ENCODE data around the genes UGT2B11, SMR3A, CXCL3, CXCL2, EREG and PARM1.

- PRO-cap, result no peak
Observed at GRCh38 chr4:68871538-68872305, 55.9 kb downstream of the UGT2B10 start.

DNA sequence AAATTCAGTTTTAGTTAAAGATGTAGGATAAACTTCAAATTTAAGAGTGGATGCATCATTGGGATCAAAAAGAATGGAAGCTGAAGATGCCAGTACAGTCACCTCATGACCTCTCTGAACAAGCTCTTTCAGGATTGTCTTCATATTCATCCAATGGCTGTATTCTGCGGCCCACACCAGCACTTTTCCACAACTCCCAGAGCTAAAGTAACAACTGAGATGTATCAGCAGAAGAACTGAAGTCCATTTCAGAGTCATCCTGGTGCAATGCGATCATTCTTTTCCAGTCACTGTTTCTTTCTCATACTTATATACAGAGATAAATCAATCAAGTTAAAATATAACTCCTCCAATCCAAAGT lies at the start of gene UGT2B11:
Gene UGT2B11, minus strand, starts transcription at position 284 of the 361 bp plus-strand sequence.
- PRO-cap, result no peak

GRCh38 chr4:69726379-69727054 lies 33.9 kb downstream of the SULT1B1 start:
- PRO-cap, result no peak

- PRO-cap, result no peak
Observed at GRCh38 chr4:70360462-70360973, at the start of gene SMR3A. Gene SMR3A (plus strand): TSS chr4:70360760.

DNA sequence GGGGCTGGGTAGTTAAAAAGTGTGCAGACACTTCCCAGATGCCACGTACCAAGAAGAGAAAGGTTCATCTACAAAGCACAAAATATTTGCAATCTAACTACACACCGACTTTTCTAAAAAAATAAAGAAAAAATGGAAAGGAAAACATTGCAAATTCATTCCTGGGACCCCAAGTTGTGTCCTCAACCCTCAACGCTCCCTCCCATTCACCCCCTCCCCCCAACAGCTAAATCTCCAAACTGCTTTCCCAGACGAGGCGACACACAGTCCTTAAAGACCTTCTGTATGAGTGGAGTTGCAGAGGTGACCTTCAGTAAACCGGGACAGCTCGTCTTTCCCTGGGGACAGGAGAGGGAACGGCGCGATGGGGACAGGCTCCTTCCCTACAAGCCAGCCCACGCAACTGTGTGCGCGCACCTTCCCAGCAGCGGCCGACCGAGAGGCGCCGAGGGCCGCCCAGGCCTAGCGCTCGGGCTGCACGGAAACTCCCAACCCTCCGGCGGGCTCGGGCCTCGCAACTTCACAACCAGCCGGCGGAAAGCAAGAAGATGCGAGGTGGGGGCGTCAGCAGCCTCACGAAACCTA lies 1.0 kb downstream of the GRSF1 start:
- PRO-cap, result bidirectional peak, plus-strand start at position 416 of the sequence, minus-strand start at position 433 of the sequence; bidirectional peak, plus-strand start outside the sequence, minus-strand start at position 487 of the sequence

DNA sequence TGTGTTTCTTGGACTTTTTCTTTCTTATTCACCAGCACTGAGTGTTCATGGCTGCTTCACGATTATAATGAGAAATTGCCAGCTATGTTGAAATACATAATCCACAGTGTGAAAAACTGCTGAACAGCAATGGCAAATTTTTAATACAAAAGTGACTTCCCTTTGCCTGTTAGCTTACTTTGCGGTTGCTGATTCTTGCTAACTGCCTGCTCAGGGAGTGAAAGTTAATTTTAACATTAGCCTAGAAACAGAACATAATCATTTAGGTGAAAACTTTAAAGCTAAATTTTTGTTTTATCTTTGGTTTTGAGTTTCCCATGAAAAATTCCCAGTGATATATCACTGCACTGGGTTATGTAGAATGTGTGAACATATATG lies 1.9 kb upstream of the SLC4A4 start:
- PRO-cap, result no peak

DNA sequence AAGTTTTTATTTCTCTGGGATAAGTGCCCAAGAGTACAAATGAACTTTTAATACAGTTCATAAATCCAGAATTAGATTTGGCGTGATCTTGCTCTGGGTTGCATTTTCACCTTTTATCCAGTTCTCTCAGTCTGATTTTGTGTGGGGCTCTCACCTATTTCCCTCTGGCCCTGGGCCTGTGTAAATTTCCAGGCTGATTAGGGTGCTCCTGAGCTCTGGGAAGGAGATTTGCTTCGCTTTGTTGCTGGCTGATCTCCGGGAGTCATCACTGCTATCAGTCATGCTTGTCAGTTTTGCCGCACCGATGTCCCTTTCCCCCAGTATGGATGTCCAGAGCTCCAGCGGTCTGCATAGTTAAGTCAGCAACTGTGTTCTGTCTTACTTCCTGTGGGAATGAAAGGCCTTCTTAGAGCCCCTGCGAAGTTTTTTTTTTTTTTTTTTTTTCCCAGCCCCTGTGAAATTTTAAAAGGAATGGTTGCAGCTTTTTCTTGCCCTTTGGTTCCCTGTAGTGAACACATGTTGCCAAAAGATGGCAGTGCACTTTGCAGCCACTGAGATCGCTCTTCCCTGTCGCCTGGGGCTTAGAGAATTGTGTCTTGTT lies 42.4 kb downstream of the SLC4A4 start:
- PRO-cap, result no peak

DNA sequence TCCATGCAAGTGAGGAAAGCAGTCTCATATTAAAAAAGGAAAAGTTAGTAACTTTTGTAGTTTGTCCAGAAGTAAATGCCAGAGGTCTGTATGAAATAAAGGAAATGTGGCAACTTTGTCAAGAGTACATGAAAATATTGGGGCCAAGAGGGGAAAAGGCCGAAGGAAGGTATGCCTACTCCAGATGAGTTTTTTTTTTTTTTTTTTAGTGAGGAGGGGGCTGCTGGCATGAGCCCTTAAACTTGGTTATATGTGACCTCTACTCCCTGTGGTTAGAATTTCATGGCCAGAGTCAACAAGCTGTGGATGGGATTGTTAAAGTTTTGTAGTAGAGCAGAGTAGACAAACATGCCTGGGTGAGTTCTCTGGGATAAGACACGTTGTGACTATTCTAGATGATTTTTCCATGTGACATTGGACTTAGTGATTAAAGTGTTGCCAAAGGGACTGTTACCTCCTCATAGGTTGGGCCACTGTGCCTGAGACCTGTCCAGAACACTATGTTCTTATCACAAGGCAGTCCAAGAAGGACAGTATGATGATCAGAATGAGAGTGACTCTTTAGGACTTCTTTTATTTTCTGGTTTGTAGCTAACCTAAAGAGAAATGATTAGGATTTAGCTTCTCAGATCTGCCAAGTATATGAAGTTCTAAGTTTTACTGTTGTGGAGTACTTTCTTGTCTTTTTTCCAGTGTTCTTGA lies 28.8 kb upstream of the ALB start:
- PRO-cap, result no peak

DNA sequence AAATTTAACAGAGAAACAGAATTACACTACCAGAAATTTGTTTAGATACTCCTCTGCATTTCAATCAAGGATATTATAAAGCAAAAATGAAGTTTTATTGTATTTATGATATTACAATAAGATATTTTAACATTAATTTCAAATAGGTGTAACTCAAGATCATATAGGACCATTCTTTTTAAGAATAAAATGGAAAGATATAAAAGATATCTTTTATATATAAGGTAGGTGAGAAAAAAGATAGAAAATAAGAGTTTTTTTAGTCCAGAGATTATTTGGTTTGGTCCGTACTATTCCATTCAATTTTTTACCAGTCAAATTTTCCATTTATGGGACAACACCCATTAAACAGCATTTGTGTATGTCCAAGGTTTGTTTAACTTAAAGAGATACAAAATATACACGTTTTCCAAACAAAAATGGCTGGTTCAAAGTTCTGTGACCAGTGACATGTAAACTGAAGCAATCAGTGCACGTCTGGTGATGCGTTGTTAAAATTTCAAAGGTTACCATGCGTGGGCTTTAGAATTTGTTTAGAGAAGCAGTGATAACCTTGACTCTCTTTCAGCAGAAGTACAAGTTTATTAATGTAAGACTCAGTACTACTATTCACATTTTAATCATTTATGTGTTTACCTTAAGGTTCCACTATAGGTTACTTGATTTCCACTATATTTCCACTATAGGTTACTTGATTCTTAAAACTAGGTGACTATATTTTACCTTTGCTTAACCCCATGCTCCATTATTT lies 25.3 kb upstream of the ALB start:
- PRO-cap, result no peak

DNA sequence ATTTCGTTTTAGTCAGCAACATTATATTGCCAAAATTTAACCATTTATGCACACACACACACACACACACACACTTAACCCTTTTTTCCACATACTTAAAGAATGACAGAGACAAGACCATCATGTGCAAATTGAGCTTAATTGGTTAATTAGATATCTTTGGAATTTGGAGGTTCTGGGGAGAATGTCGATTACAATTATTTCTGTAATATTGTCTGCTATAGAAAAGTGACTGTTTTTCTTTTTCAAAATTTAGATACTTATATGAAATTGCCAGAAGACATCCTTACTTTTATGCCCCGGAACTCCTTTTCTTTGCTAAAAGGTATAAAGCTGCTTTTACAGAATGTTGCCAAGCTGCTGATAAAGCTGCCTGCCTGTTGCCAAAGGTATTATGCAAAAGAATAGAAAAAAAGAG lies 5.0 kb downstream of the ALB start:
- PRO-cap, result no peak

GRCh38 chr4:73411807-73412377 lies 7.8 kb downstream of the ALB start:
- PRO-cap, result no peak

- PRO-cap, result no peak
Observed at GRCh38 chr4:73608616-73609071, 11.6 kb downstream of the RASSF6 start.

- PRO-cap, result bidirectional peak, plus-strand start at chr4:74038622, minus-strand start at chr4:74038633; bidirectional peak, plus-strand start at chr4:74039051, minus-strand start at chr4:74038689
Observed at GRCh38 chr4:74038241-74039372, at the start of gene CXCL3. Gene CXCL3 (minus strand): TSS chr4:74038689.

GRCh38 chr4:74099044-74099357 lies at the start of gene CXCL2:
Gene CXCL2 (minus strand): TSS chr4:74099195.
- PRO-cap, result bidirectional peak, plus-strand start at chr4:74099155, minus-strand start at chr4:74099151; bidirectional peak, plus-strand start at chr4:74099419, minus-strand start at chr4:74099195

- PRO-cap, result no peak
Observed at GRCh38 chr4:74364577-74365639, at the start of gene EREG. Gene EREG (plus strand): TSS chr4:74365145.

- PRO-cap, result no peak
Observed at GRCh38 chr4:74394673-74395074, 29.7 kb downstream of the EREG start.

DNA sequence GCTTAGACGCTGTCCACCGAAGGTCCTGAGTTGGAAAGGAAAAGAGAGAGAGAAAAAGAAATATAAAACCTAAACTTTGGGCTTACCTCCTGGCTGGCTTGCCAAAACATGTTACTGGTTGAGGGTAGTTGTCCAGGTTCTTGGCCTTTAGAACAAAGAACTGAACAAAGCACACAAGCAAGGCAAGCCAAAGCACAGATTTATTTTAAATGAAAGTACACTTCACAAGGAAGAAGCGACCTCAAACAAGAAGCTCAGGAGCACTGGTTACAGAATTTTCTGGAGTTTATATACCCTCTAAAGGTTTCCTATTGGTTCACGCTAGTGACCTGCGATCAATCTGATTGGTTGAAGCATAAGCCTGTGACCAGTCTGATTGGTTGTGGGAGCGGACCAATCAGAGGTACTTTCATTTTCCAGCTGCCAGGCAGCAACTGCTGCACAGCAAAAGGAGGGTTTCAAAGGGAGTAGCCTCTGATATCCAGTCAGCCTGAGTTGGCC lies 4.7 kb upstream of the AREG start:
- PRO-cap, result no peak

DNA sequence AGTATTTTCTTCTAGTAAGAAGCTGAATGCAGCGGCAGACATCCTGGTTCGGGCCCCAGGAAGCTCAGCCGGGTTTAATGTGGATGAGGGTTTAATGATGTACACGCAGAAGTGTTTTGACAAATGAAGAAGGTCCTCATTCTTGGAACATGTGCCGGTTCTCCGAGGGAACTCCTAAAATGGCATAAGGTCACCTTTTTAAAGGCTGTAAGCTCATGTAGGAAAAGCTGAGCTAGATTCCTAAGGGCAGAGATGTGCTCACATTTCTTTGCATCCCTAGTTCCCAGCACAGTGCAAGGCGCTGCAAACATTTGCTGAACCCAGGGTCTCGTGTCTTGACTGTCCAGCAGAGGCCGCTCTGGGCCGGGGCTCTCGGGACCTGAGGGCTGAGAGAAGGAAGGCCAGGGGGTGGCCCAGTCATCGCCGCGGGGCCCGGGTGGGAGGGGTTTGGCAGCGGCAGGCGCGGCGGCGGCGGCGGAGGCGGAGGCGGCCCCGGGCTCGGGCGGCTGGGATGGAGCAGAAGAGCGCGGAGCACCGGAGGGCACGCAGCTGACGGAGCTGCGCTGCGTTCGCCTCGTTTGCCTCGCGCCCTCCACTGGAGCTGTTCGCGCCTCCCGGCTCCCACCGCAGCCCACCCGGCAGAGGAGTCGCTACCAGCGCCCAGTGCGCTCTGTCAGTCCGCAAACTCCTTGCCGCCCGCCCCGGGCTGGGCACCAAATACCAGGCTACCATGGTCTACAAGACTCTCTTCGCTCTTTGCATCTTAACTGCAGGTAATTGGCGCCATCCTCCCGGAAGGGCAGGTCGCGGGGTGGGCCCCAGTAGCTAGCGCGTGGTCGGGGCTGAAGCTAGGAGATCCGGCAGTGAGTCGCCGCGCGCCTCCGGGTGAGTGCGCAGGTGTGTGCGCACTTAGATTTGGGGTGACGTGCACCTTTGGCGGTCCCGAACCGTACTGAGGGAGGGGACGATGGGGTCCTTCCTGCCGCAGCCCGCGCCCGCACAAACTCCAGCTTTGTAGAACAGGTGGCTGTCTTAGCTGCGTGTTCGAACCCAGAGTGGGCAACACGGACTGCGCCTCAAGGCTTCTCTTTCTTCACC lies at the start of gene PARM1:
Gene PARM1, plus strand, starts transcription at position 519 of the 1,098 bp plus-strand sequence.
- PRO-cap, result unidirectional peak, plus-strand start at position 519 of the sequence

DNA sequence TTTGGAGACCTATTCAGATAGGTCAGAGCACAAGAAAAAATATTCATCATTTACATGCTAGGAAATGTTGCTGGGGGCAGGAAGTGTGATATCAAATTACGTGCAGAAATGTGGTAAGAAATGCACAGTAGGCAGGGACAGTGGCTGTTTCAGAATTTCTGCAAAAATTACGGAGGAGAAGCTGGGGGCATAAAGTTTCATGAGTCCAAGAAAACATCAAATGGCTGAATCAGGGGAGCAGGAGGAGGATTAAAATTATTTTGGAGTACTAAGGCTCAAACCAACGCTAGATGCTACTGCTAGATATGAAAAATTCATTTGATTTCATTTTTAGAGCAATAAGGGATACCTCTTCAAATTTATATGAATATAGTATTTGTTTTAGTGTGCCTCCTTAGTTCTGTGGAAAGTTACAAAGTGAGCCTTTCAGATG lies 8.3 kb downstream of the PARM1 start:
- PRO-cap, result no peak

DNA sequence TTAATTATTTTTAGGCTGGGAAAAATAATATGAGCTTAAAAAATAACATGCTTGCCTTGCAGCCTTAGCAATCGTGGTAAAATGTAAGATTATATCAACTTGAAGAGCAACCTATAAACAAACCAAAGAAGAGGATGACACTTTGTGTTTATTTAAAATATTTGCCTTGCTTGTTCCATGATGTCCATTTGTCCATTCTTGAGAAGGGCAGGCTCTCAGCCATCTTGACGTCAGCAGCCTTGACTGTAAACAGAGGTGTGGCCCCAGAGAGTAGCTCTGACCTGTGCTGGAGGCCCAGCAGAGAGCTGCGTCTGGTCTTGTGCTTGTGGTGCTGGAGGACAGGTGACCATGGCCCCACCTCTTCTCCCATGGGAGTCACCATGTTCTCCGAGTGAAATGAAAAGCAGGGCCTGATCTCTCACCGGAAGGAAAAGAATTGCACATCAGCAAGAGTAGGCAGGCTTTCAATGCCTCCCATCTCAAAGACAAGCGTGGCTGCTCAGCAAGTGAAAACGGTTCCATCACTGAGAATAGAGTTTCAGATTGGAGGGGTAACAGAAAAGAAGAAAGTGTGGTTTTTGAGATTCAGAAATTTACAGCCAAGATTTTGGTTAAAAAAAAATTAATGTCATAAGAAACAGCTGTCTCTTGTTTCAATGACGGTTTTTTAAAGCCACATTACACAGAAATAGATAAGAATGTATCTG lies 11.4 kb downstream of the PARM1 start:
- PRO-cap, result bidirectional peak, plus-strand start at position 400 of the sequence, minus-strand start at position 75 of the sequence